Vermiform appendix (tissue), 1 donor: ENCODE data around the genes CLDN20 and ARID1B.

DNA sequence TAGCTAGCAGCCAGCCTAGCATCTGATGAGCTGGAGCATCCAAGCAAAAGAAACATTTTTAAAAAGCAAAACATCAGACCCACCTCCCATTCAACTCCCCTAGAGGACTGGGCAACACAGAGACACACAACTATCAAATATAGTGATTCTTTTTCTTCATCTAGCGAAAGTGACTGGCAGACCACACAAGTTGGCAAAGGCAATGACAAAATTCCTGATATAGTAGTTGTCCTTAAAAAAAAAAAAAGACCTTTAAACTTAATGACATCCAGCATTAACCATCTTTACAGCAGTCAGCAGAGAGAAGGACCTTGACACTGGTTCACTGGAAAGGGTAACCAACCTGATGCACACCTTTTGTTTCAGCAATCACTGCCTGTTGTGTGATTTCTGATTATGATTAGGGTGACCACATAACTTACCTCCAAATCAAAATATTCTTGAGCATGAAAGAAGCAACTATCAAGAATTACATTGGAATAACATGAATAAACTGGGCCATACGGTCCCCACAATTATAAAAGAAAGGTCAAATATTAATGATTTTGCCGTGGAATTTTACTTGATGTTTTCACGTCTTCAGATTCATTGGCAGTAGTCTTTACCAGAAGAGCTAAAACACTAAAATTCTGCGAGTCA lies 1.8 kb upstream of the CNKSR3 start:
- PRO-cap: no peak

DNA sequence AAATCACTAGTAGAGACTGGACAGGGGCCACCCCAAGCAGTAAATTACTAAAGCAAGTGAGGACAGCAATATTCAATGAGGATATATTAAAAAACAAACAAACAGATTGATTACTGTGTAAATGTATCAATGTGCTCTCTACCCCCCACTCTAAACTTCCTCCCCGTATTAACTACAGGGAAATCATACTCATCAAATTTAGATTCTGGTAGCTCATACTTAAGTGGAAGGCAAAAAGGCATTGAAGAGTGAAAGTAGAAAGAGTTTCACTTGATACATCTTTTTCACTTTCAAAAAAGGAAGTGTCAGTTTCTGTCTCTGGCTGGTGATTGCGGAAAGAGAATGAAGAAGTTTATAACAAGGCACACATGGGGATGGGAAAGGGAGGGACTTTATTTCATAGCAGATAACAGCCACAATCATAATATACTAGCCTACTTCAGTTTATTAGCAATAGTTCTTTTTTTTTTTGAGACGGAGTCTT lies 49.1 kb upstream of the SCAF8 start:
- PRO-cap: no peak

DNA sequence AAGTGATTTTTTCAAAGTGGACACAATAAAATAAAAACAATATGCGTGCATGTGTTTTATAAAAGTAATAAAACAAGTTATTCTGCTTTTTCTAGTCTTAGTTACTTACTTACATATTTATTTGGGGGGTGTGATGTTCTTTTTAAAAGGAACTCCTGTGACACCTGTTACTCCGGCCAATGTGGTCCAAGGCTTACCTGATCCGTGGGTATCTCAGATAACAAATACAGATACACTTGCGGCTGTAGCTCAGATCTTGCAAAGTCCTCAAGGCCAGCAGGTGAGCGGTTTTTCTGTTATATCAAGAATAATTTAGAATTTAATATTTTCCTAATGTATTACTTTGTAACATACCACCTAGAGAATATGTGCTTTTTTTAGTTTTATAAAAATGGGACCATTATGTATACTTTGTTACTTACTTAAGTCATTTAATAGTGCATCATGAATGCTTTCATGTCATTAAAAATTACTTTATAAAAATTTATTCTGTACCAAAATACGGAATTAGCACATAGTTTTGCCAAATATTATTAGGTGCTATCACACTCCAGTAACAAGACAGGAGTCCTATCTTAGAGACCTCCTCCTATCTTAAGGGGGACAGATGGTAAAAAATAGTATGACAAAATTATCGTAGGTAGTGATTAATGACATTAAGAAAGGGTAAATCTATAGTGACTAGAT lies 61.8 kb downstream of the SCAF8 start:
- PRO-cap: no peak

DNA sequence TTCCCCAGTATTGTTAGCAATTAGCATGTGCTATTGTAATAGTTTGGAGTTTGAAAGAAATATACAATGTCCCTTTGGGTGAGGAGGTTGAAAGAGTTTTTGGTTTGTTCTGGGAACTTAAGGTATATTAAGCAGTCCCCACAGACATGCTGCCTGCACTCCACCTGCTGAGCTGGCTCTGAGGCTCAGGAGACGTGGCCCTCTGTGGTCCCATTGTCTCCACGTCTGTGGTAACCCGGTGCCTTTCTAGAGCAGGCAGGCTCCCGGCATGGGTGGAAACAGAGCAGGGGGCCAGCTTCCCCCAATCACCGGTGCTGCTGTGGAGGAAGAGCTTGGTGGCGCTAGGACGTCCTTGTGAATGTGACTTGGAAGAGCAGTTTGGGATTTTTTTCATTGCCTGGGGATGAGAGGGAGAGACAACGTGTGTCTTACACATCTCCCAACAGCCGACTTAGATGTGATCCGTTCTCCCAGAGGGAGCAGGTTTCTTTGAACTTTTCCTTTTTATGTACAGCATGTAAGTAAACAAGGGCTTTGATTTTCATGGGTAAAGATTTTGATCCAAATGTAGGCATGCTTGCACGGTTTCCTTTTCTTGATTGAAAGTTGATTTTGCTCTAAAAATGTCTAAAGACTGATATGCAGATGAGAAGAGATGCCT lies 47.1 kb upstream of the CLDN20 start:
- PRO-cap: no peak

DNA sequence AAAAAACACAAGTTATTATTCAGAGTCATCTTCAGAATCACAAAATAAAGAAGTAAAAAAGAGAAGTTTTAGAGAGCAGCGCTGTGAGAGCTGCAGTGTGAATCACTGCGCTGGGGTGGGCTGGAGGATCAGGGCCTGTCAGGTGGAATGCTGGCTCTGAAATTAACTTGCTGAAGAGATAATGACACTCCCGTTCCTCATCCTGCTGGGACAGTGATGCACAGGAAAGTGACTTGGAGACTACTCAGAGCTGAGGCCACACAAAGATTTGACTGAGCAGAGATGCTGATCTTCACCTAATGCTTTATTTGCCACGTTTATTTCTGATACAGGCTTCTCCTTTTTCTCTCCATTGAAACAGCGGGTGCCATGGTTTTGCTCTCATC lies 42.7 kb upstream of the CLDN20 start:
- PRO-cap: no peak

GRCh38 chr6:155248301-155248742 lies 15.5 kb upstream of the CLDN20 start:
- PRO-cap: no peak

GRCh38 chr6:155256319-155256986 lies 7.4 kb upstream of the CLDN20 start:
- PRO-cap: no peak

DNA sequence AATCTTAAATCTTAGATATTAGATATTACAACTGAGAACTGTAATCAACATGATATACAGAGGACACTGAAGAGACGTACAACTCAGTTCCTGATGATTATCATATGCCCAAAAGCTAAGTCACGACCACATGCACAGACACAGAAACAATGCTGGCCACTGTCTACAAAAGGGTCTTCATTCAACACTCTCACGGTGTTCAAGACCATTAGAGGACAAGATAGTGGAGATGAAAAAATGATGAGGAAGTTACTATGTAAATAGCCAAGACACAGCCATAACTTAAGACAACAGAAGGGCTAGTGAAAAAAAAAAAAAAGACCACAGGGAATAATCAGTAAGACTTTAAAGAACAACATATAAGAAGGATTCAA lies at the start of gene CLDN20:
TSS of gene CLDN20 (plus strand) at position 373 of the 374 bp plus-strand sequence.
- PRO-cap: no peak

DNA sequence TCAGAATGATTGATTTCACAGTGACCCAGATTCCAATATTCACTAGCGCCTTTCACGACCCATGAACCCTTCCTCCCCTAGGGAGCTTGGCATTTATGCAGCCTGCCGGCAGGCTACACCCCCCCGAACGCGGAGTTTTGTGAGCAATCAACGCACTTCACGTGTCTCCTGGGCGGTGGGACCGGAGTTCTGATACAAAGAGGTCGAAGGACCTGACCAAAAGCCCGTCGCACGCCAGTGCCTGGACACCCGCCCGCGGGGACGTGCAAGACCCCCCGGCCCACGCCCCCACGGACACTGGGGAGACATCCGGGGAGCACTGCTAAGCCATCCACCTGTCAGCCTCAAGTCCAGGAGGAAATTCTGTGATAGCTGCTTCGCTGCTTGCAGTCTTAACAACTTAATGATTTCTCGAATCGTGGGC lies 311 bp downstream of the TFB1M start:
- PRO-cap: no peak

DNA sequence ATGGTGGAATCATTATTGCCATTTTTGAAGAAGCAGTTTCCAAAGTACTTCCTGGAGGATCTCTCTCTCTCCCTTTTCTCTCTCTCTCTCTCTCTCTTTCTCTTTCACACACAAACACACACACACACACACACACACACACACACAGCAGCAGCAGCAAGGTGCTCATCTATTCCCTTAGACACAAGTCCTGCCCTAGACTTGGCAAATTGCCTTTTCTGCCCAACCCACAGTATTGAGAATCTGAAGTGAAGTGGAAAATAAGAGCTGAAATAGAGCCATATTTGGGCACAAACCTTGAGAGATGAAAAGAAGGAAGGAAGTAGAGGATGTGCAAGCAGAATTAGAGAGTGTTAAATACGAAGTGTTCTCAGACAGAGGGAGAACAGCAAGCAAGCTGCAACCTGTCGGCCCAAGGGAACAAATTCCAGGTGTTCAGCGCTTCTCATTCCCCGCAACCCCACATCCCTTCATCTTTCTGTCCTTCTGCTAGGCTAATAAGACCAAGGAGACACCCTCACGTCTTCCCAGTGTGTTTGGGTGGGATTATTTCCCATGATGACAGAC lies 557.5 kb upstream of the NOX3 start:
- PRO-cap: unidirectional peak, plus-strand start at position 373 of the sequence

GRCh38 chr6:156599279-156599792 lies 177.8 kb upstream of the ARID1B start:
- PRO-cap: no peak

DNA sequence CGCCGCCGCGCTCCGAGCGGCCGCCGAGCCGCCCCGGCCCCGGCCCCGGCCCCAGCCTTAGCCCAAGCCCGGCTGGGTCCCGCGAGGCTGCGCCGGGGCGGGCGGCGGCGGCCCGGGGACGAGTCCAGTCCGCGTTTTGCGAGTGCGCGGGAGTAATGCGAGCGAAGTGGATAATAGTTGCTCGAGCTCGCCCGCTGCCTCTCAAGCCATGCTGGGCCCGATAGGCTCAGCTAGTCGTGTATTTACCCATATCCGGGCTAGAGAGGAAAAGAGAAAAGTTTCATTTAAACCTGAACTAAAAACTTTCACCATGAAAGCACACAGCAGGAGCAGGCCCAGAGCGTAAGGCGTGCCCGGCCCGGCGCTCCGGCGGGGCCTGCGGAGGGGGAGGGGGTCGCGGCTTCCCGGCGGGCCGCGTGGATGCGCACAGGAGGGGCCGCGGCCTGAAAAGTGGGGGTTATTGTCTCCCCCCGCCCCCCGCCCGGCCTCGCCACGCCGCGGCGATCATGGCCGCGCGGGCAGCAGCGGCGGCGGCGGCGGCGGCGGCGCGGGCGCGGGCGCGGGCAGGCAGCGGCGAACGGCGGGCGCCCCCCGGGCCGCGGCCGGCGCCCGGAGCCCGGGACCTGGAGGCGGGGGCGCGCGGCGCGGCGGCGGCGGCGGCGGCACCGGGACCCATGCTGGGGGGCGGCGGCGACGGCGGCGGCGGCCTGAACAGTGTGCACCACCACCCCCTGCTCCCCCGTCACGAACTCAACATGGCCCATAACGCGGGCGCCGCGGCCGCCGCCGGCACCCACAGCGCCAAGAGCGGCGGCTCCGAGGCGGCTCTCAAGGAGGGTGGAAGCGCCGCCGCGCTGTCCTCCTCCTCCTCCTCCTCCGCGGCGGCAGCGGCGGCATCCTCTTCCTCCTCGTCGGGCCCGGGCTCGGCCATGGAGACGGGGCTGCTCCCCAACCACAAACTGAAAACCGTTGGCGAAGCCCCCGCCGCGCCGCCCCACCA lies at the start of gene ARID1B:
TSS of gene ARID1B (plus strand) at position 204 of the 1,000 bp plus-strand sequence.
- PRO-cap: bidirectional peak, plus-strand start at position 141 of the sequence, minus-strand start at position 210 of the sequence; bidirectional peak, plus-strand start outside the sequence, minus-strand start at position 931 of the sequence

DNA sequence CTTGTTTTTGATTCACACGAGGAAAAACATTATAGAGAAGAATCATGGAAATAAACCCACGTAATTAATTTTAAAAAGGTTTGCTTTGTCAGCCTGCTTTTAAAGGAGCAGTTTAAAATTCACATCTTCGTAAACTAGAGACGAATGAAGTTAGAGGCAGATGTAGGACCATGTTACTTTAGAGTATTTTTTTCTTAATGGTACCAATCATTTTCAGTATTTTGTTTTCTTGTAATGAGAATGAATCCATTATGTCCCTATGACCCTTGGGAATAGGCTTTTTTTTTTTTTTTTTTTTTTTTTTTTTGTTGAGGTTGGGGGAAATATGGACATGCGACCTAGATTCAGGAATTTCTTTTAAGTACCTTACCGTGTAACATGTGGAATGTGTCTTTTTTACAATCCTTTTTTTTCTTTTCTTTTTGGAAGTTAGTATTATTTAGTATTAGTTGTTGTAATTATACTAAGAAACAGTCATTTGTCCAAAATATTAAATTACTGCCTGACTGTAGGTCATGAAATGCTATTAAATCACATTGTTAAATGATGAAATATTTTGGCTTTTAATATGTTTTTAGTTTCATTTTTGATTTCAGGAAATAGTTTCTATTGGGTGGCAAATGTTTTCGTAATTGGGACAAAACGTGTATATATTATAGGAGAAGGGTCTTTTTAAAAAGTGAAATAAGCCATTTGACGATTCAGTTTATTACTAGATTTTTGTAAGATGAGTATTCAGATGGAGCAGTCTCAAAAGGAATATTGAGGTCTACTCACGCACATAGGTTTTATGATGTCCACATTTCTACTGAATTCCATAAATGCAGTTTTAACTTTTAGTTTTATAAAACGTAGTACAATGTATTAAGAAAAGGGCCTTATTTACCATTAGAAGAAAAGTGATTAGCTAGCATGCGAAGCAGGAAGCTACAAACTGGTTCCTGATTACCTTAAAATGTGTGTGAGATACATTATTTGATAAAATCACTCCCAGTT lies 4.8 kb downstream of the ARID1B start:
- PRO-cap: unidirectional peak, plus-strand start at position 753 of the sequence

- PRO-cap: no peak
Measured at GRCh38 chr6:156794824-156795460, 17.8 kb downstream of the ARID1B start.

DNA sequence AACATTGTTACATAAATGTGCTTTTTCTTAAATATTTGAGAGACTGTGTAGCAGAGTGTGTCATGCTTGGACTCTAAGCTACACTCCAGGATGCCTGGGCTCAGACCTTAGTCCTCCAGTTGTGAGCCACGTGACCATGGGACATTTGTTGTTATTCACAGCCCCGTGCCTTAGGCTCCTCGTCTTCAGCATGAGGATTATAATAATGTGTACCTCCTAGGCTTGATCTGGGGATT lies 177.8 kb downstream of the TMEM242 start:
- PRO-cap: no peak

DNA sequence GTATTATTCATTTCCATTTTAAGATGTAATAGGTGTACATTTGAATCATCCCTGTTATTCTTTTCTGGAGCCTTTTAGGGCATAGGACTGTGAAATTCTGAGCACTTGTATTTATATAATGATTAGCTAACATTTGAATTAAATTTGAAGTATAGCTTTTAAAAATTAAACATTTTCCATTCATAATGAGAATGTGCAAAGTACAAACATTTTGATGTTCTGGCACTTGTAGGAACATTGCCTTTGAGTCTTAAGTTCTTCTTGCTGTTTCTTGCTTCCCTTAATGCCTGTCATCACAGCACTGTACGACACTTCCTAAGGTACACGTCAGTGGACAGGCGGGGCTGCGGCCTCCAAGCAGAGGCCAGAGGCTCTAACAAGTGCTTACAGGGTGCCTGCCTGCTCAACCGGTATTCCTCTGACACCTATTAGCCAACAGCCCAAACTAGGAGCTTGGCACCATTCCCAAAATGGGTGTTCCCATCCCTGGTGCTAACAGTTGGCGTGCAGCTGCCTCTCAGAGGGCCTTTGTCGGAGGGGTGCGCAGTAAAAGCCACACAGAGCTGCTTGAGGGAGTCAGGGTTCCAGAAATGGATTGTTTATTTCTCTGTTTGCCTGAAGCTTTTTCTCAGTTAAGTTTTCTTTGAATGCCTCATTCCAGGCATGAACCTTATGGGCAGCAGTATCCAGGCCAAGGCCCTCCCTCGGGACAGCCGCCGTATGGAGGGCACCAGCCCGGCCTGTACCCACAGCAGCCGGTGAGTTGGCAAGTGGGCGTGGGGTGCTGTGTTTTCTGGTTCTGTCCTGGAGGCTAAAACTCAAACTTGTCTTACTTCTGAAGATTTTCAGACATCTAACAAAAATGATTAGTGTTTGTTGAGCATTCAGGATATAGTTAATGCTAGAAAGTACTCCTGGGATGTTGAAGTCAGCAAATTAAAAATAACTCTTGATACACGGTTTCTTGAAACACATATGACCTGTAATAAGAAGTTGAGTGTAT lies 124.9 kb downstream of the TMEM242 start:
- PRO-cap: unidirectional peak, plus-strand start at position 520 of the sequence

DNA sequence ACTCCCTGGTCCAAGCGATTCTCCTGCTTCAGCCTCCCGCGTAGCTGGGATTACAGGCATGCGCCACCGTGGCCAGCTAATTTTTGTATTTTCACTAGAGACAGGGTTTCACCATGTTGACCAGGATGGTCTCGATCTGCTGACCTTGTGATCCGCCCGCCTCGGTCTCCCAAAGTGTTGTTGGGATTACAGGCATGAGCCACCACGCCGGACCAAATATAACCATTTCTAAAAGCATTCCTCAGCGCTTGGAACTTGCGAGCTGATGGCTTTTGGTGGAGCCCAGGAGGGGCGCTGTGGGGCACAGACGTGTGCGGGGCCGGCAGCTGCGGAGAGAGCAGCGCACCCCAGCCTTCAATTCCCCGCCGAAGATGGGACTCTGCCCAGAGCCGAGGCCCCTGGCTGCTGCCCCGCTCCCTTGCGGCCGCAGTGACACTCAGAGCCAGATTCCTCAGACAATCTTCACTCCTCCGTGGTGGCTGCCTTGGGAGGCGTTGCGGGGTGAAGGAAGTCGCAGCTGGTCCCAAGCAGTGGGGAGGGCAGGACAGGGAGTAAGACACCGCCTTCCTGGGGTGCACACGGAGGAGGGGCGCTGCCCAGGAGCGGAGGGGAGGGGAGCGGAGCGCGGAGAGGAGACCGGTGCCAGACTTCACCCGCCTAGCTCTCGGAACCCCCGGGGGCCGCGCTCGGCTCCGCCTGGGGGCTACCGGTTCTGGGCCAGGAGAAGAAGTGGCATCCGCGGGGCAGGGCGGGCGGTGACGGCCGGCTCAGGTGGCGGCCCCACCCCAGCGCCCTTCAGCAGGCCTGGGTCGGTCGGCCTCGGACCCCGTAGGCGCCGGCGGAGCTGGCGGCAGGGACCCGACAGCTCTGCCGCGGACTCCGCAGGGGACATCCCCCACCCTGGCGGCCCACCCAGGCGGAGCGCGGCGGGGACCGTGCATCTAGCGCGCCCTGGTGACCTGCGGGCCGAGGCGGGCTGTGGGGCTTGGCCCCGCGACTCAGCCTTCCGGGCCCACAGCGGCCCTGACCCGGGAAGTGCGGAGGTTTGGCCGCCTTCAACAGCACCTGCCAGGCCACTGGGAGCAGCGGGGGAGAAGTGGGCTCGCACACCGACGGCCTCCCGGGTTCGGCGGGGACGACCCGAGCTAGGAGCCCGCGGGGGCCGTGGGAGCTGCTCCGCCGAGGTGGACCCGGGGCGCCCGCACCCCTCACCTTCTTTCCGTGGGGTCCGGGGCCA lies 87.5 kb downstream of the TMEM242 start:
- PRO-cap: unidirectional peak, plus-strand start at position 306 of the sequence

DNA sequence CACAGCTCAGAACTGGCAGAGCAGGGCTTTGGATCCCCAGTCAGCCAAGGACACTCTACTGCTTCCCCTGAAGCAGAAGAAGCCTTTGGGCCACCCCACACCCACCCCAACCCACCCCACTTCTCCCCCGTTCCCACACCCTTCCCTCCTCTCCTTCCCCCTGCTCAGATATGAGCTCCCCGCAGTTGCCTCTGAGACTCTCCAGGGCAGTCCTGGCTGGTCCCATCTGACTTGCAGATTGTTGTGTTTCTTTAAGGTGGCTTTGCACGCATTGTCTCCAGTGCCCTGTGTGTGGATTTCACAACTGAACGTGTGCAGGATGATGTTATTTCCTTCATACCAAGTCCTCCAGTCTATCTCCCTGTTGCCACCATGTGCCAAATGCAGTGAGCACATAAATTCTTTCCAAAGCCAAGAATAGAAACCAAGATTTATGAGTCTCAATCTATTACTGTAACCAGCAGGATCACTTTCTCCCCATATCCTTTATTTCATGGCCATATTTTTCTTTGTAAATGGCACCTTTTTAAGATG lies 79.2 kb downstream of the TMEM242 start:
- PRO-cap: no peak

DNA sequence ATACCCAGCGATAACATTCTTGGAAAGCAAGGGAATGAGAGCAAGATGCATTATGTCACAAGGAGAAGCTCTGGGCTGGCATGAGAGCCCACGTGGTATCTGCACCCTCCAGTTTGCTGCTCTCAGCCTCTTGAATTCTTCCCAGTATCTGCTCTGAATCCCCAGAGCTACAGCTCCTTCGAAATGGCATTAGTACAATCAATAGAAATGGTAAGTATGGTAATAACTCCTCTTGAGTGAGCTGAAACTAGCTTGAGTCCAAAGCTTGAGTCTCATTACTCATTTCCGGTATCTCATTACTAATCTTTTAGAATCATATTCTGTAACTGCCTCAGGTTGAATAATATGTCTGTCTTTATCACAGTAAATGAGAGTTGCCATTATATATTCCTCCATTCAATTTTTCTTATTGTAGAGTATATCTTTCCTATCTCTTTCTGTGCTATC lies 4.9 kb upstream of the TMEM242 start:
- PRO-cap: no peak

DNA sequence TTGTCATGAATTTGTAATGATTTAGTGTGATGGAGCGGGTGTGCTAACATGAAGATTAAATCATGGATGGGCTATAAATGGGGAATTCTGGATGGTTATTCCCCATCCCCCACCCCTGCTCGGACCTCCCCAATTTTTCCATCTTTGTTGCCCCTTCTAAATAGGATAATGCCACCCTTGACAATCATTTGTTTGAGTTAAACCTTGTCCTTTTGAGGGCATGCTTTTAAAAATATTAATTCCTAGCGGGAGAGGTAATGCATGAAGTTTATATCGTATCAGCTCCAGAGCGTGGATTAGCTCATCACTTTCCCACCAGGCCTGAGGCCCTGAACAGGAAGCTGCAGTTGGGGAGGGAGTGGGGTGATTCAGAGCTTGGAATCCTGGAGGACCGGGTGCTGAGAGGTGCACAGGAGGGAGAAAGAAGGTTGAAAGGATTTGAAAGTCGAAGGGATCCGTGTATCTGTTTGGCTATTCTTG lies 24.9 kb downstream of the ZDHHC14 start:
- PRO-cap: no peak